B cell (primary cell): ENCODE measurements around a stretch of chr2.

GRCh38 chr2:64108737-64109400 is 35.4 kb downstream of the PELI1 start:
- PRO-cap = no peak
- CAGE, long polyA plus RNA = no peak

DNA sequence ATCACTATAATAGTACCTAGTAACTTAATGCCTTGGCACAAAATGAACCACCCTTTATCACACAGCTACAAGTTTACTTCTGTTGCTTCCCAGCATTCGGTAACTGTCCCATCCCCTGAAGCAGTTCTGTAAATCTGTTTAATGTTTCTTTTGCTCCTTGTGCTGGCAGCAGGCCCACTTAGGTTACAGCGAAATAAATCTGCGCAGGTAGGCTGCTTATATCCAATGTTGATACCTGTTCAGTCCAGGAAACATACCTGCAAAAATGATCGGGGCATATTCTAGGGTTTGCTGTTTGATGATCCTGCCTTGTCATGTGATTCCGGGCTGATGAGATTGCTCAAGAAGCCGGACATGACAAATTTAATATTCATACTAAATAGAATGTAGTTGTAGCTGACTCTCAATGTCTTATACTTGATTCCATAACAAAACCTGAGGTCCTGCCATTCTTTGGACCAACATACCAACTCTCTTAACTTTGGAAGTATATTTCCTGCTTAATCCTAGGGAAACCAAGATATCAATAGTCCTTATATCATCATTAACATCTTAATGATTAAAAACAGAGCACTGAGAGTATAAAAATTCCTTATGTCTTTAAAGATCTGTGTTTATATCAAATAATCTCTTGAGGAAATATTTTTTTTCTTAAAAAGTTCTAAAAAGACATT is 23.2 kb downstream of the PELI1 start:
- PRO-cap = no peak
- CAGE, long polyA plus RNA = no peak

GRCh38 chr2:64202302-64202967 is 58.2 kb upstream of the PELI1 start:
- PRO-cap = no peak
- CAGE, long polyA plus RNA = no peak

GRCh38 chr2:64228714-64229023 is 84.4 kb upstream of the PELI1 start:
- PRO-cap = no peak
- CAGE, long polyA plus RNA = no peak

DNA sequence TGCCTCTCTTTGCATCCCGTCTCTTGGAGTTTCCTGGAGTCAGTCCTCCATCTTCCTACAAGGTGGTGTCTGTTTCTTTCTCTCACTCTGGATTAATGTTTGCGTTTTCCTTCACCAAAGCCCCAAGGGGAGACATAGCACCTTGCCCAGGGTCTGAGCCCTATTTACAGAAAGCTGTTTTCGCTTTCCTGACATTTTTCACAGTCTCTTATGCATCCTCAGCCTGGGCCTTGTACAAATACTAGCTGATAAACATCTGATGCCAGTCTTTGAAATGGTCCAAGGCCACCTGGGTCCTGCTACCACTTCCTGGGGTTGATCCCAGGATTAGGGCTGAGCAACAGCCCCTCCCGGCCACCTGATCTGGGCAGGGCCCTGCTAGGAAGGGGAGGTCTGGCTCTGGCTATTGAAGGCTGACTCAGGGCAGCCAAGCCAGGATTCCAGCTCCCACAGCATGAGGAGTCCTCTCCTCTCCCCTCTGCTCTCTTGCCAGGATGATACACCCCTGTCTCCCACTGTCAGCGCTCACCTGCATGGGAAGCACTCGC is 53.3 kb upstream of the LGALSL start:
- PRO-cap = no peak
- CAGE, long polyA plus RNA = no peak

GRCh38 chr2:64403686-64404790 is 49.9 kb upstream of the LGALSL start:
- PRO-cap = no peak
- CAGE, long polyA plus RNA = no peak

DNA sequence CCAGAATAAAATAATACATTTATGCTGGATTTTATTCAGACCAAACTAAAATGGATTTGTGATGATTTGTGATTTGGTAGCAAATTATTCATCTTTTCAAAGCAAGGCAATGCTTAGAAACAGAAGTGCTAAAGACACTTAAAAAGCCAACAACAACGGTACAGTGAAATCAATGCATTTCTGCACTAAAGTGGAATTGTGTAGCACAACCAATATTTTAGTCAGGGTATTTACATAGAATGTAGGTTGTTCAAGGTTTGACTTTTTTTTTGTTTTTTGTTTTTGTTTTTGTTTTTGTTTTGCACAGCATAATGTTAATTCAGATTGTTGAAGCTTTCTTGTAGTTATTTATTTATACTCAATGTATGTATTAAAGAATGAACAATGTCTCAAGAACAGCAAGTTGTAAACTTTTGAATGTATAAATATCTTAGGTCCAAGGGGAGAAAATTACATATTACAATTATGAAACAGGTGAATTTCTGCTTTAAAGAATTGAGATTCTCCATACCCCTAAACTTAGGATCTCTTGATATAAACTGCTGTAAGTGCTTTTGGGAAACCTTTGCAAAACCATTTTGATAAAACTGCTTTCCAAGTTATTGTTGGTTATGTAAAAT is 4.8 kb downstream of the LGALSL start:
- PRO-cap = no peak
- CAGE, long polyA plus RNA = no peak

DNA sequence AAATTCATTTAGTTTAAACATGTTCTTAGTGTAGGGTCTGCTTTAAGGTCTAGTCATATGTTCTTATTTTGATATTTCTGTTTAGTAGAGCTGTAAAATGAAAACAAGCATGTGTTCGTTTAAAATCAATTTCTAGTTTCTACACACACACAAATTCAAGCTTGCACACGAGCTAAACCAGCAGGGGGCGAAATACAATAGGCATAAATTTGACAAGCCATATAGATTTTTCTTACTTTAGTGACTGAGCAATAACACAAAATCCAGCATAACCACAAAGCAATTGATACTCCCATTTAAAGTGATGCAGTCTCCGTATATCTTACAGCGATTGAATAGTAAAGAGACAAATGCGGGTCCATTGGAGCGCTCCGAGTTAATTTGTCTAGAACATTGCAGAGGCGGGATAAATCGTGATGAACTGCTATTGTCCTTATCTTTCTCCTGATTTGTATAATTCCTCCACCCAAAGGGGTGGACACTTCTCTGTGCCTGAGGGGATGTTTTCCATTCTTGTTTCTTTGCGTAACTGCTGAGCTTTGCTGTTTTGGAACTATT is 1.3 kb upstream of the AFTPH start:
- PRO-cap = no peak
- CAGE, long polyA plus RNA = no peak

- PRO-cap = no peak
- CAGE, long polyA plus RNA = no peak
Observed at GRCh38 chr2:64629949-64630485, 23.7 kb downstream of the SERTAD2 start.

- PRO-cap = no peak
- CAGE, long polyA plus RNA = no peak
Observed at GRCh38 chr2:64650745-64651066, 3.0 kb downstream of the SERTAD2 start.

DNA sequence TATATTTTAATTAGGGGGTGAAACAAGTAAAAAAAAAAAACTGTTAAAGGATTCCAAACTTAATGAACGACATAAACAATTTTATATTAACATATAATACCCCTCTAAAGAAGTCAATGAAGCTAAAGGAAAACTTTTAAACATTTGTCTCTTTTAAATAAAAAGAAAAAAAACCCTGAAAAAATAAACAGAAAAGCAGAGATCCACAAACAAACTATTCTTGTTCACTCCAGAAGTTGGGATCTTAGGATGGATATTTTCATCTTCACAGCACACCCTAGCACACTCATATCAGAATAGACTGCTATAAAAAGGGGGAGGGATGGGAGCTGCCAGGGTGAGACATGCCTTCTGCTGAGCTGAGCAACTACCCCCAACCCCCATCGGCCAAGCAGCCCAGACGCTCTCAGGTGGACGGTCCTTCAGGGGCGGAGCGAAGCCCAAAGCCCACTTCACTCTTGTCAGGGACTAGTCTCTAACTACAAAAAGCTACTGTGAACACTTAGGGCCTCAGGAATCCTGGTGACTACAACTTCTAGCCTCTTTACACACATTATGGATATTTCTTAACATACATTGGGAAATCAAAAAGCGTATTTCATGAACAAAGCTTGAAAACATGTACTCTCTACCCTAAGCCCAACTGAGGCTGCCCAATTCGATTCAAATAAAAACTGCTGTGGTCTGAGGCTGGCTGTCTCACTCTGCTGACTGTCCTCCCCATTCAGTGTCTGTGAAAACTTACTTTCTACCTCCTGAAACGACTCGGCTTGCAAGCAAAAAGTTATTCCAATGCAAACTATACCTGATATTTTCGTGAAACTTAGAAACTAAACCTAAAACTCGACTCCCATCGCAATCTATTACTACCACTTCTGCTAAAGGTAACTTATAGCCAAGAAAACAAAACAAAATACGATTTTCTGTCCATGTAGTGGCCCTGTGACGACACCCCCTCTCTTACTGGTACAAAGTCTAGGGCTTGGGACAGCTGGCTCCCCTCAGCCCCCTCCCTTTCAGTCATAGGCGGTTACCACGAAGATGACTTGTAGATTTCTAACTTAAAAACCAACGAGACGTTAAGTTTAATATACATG is 1.4 kb downstream of the SERTAD2 start:
- PRO-cap = bidirectional peak, plus-strand start at position 1,019 of the sequence, minus-strand start at position 962 of the sequence
- CAGE, long polyA plus RNA = no peak

DNA sequence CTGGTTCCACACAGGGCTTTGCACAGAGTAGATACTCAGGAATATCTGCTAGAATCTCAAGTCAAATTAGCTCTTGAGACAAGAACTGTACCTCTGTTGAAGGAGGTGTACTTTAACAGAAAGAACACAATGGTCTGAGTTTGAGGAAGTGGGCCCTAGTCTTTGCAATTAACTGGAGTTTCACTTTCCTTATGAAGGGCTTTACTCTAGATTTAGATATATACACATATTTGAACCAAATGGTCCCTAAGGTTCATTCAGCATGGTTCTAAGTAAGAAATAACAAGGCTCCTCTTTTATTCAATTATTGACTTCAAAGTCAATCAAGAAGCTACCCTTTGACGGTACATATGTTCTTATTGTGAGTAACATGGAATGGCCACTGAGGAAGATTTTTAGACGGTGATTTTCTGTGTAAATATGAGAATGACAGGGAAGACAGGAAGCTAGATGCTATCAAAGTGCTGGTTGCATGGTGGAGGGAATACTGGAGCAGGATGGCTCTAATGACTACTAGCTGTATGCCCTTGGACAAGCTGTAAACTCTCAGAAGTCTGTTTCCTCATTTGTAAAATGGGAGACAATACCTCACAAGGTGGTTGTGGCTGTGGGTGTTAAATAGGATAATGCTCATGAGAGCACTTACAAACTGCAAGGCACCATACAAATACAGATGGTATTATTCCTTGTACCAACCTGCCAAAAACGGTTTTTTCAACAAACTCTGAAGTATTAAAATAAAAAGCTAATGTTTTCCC is 73.5 kb upstream of the SERTAD2 start:
- PRO-cap = bidirectional peak, plus-strand start at position 249 of the sequence, minus-strand start at position 98 of the sequence
- CAGE, long polyA plus RNA = no peak

GRCh38 chr2:64859574-64860304 is 129.5 kb upstream of the SLC1A4 start:
- PRO-cap = bidirectional peak, plus-strand start at chr2:64860223, minus-strand start at chr2:64860199
- CAGE, long polyA plus RNA = no peak

GRCh38 chr2:64862602-64863049 is 126.6 kb upstream of the SLC1A4 start:
- PRO-cap = bidirectional peak, plus-strand start at chr2:64862879, minus-strand start at chr2:64862725
- CAGE, long polyA plus RNA = no peak

DNA sequence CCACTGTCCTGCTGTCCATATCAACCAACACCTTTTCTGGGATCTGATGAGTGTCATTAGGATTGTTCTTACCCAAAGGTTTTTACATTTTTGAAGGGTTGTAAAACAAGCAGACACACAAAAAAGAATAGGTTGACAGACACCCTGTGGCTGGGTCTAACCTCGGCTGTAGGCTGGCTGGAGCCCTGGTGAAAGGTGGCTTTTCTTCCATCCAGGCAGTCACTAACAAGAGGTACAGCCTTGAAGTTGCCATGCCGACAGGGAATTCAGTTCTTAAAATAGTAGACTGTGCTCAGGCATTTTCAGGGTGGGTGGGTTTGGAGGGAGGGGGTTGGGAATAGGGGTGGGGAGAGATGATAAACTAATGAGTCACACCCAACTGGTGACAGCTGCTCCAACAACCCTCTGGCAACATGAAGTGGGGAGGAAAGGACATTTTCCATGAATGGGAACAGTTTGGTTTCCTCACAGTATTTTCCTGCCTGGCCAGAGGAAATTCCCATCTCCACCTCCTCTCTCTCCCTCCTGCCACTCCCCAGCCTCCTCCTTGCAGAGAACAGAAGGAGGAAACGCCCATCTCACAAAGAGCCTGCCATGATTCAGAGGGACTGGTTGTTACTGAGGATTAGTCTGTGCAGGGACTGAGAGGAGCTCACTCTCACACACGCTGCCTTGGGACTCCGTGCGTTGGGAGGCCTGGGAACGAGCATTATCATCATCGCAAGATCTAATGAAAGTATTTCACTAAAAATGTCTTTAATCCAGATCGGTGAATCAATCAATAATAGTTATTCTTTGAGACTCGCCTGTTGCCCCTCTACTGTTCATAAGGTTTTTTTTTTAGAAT is 113.0 kb upstream of the SLC1A4 start:
- PRO-cap = no peak
- CAGE, long polyA plus RNA = no peak

DNA sequence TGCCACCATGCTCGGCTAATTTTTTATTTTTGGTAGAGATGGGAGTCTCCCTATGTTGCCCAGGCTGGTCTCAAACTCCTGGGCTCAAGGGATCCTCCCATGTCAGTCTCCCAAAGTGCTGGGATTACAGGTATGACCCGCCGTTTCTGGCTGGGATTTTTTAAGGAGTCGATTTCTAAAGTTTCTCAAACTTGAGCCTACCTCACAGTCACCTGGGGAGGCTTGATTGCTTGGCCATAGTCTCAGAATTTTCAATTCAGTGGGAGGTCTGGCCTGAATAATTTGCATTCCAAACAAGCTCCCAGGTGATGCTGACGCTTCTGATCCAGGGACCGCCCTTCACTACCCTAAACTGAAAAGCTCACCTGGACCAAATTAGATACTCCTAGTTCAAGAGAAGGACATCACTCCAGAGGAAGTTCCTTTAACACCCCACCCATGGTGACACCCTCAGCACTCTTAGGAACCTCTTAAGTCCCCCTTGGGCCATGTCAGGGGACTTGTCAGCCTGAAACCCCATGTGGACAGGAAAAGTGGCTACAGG is 70.7 kb upstream of the SLC1A4 start:
- PRO-cap = no peak
- CAGE, long polyA plus RNA = no peak

DNA sequence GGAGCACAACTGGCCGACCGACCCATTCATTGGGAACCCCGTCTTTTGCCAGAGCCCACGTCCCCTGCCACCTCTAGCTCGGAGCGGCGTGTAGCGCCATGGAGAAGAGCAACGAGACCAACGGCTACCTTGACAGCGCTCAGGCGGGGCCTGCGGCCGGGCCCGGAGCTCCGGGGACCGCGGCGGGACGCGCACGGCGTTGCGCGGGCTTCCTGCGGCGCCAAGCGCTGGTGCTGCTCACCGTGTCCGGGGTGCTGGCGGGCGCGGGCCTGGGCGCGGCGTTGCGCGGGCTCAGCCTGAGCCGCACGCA is 302 bp downstream of the SLC1A4 start:
- PRO-cap = no peak
- CAGE, long polyA plus RNA = no peak

DNA sequence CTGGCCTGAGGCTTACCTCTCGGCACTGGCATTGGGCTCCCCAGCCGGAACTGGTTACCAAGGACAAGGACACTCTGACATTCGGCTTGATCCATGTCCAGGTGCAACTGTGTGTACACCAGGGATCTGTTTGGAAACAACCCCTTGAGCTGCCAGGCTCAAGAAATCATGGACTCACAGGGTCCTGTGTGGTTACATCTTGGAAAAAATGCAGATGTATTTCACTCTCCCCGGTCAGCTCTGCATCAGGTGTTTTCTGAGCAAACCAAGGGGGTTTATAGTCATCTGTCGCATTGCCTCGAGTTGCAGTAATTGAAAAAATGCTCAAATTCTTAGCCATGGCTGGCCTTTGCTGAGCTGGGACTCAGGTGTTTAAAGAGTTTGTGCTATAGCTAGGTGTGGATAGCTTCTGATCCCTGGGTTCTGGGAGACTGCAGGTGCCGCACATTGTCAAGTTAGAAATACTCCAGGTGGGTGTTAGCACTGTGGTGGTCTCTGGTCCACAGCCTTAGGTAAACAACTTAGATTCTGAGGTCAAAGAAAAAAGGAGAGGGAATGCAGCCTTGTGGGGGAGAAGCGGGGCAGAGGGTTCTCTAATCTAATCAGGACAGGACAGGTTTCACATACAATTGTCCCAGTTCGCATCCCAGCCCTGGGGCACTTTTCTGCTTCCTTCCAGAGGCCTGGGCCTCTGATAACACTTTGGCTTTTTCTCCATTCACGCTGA is 32.2 kb downstream of the SLC1A4 start:
- PRO-cap = no peak
- CAGE, long polyA plus RNA = no peak

- PRO-cap = bidirectional peak, plus-strand start at chr2:65030748, minus-strand start at chr2:65030562
- CAGE, long polyA plus RNA = no peak
Observed at GRCh38 chr2:65030427-65030871, 25.8 kb upstream of the CEP68 start.

DNA sequence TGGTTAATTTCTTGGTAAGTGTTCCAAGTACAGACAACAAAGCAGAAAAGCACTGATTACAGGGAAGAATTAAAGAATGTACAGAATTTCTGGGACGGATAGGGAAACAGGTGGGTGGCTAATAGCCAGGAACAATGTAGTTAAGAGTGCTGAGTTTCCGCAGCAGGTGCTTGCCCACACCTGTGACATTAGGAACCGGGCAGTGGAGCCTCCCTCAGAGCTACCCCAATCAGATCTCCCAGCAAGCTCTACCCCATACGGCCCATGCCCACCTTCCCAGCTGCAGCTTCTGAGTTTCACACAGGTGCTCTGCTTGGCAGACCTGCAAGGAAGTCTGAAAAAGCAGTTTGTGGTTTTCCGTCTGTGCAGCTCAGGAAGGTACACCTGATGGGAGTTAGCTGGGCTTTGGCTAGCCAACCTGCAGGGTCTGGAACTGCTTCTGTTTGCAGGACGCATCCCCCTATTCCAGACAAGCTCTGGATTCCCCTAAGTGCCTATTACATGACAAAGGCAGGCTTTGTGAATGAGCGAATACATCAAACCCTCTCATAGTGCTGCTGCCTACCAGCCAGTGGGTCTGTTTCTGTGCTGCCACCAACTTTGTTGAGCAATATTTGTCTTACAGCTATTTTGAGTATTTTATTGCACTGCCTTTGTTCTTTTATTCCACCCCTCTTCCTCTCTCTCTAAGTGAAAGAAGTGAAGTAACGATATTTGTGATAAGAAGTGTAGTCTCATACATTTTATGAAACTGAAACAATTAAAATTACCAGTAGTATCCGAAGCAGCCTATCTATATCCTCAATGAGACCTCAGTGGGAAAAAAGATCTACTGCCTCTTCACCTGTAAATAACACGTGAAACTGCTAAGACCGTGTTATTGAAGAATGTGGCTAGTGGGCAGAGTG is 24.7 kb upstream of the CEP68 start:
- PRO-cap = no peak
- CAGE, long polyA plus RNA = no peak